Bronchus fibroblast of lung (primary cell): ENCODE measurements around a stretch of chr12.

- RAMPAGE, long total RNA = no peak
Measured at GRCh38 chr12:103943513-103944451, 13.2 kb downstream of the UQCC6 start.

DNA sequence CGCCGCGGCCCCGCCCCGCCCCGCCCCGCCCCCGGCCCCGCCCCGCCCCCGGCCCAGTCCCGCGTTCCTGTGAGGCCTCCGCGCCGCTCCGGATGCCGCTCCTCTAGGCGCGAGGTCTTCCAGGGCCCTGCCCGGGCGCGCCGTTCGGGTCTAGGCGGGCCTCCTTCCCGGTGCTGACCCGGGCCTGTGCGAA is 207 bp upstream of the NFYB start:
- RAMPAGE, long total RNA = no peak

GRCh38 chr12:104494243-104494825 is 37.6 kb downstream of the CHST11 start:
- RAMPAGE, long total RNA = no peak

DNA sequence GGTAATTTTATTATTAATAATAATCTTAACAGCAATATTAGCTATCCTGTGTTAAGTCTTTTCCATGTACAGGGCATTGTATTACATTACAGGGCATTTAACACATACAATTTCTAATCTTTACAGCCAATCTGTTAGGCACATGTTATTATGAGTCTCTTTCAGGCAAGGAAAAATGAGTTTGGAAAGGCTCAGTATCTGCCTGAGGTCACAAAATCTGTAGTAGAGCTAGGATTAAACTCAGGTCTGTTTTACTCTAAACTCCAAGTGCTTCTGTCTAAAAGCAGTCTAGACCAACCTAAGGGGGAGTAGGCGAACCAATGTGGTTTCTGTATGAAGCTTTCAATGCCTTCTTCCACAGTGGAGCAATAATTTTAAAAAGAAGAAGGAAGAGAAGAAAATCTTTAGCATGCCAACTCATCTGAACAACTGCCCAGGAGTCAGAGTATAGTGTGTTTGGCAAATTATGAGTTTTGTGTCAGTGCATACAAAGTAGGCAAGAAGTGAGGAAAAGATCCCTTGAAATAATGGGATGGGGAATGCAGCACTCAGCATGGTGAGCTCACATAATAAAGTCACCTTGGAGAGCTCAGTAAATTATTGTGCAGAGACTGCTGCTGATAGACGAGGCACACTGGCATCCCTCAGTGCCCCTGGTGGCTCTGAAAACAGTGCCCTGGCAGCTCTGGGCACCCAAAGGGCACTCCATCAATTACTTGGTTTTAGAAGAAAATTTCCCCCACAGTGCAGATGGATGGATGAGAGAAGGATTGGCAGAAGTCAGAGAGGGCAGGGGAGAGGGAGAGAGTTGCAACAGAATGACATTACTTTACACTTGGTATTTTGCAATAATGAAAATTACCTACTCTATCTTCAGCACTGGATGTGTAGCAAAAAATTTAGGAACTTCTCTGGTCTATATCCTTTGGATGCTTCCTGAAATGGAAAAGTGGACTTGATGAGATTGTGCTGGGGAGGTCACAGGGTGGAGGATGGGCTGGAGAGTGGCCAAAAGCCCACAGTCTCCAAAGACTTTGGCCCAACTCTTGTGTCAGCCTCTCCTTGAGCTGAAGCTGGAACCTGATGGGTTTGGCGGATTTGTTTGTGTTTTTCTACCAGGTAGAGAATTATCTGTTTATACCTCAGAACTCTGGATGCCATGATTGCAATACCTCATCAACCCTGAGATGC is 192.9 kb downstream of the CHST11 start:
- RAMPAGE, long total RNA = no peak

DNA sequence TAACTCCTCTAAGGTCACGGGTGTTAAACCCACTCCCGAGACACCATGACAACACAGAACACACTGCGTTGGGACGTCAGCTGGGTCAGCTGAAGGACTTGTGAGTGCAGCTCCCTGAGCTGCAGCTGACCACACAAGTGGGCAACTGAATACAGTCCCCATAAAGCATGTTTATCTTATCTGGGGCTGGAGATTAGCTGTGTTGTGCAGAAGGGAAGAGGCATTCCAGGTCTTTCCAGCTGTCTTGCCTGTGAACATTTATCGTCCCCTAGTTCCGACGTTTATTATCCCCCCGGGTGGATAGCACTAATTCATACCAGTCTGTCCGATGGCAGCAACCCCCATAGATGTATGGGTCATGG is 211.6 kb downstream of the CHST11 start:
- RAMPAGE, long total RNA = no peak

DNA sequence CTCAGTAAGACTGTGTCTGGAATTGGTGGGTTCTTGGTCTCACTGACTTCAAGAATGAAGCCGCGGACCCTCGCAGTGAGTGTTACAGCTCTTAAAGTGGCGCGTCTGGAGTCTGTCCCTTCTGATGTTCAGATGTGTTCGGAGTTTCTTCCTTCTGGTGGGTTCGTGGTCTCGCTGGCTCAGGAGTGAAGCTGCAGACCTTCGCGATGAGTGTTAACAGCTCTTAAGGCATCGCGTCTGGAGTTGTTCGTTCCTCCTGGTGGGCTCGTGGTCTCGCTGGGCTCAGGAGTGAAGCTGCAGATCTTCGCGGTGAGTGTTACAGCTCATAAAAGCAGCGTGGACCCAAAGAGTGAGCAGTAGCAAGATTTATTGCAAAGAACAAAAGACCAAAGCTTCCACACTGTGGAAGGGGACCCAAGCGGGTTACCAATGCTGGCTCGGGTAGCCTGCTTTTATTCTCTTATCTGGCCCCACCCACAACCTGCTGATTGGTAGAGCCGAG is 53.5 kb downstream of the SLC41A2 start:
- RAMPAGE, long total RNA = no peak

DNA sequence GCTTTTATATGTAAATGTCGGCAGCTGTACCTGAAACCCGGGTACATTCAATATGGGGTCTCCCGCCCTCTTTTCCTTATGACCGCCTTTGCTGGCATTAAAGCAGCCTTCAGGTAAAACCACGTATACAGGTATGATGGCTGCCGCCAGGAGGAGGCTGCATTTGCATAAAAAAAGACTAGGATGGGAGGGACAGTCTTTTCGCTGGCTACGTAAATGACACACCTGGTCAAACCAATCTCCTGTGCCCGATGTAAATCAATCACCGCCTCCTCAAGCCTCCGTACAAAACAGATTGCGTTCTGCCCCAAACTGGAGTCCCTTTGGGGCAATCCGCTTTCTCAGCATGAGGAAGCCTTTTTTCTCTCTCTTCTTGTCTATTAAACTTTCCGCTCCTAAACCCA is 8.1 kb upstream of the ALDH1L2 start:
- RAMPAGE, long total RNA = no peak

DNA sequence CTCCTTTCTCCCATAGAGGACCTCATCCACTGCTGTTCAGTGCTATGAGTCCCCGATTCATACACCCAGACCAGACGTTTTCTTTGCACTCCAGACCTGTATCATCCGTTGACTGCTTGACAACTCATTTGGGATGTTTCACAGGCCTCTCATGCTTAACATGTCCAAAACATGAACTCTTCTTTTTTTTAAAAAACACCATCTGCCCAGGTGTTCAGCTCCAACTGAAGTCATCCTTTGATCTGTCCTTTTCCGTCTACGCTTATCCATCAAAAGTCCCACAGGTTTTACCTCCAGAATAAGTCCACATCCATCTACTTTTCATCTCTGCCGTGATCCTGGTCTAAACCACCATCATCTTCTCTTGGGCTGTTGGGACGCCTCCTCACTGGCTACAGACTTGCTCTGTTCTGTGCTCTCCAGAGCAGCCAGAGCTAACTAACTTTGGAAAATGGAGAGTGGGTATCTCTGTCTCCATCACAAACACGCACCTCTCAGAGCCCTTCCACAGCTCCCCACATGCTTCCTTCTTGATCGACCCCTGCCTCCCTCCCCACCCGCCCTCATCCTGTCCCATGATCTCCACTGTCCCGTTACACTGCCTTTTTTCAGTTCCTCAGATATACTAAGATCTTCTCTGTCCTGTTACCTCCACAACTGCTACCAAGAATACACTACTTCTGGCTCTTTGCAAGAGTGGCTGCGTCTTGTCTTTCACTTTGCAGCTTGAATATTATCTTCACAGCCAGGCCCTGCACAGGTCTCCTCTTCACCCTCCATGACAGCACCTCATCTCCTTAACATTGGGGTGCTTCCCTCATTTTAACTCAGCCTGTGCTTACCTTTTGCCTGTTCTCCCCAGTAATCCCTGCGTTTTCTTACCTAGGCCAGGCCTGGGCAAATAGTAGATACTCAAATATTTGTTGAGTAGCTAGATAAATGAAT is 43.8 kb downstream of the APPL2 start:
- RAMPAGE, long total RNA = no peak

GRCh38 chr12:105226102-105226723 is 9.8 kb downstream of the APPL2 start:
- RAMPAGE, long total RNA = no peak

GRCh38 chr12:105485190-105485697 is 154.8 kb downstream of the C12orf75 start:
- RAMPAGE, long total RNA = no peak

DNA sequence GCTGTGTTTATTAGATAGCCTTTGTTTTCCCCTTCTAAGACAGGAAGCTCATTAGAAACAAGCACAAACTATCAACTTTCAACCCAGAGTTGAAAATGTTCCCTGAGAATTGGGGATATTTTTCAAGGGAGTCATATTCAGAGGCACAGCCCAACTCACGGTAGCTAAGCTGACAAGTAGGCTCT is 155.1 kb downstream of the C12orf75 start:
- RAMPAGE, long total RNA = no peak

DNA sequence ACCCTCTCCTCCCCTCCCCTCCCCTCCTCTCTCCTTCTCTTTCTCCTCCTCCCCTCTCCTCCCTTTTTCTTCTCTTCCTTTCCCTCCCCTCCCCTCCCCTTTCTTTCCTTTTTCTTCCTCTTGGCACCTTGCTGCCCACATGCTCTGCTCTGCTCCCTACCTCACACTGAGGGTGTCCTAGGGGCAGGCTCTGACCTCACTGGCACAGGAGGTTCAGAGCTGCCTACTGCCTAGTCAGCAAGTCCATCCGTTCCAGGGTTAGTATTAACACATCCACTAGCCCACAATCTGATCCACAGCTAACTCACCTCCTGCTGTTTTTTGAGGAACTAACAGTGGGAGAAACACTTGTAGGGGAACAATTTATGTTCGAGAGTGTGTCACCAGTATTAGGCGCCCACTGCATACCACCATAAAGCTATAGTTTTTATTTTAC is 100.9 kb downstream of the NUAK1 start:
- RAMPAGE, long total RNA = no peak

DNA sequence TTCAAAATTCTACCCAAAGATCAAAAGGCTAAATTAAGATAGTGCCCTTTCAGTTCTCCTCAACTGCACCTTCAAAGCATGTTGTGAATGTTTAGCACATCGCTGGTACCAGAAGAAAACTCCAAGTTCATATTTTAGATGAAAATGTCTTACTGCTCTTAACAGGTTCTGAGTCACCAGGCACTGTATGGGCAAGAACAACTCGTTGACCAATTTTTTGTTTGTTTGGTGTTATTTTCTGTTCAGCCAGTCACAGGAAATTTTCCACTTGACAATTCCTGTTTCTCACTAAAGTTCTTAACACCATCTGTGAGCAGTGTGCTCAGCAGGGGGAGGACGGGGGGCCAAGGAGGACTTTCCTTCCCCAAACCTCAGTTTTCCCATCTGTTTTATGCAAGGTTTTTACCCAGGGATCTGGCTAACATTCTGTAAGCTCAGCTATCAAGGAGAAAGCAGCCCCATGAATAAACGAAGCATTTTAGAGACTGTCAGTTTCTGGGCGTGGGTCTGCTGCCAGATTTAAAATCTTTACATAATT is 3.0 kb downstream of the NUAK1 start:
- RAMPAGE, long total RNA = no peak

GRCh38 chr12:106304636-106305187 is 2.2 kb downstream of the TCP11L2 start:
- RAMPAGE, long total RNA = no peak

GRCh38 chr12:106985117-106985804 is 1.7 kb downstream of the MTERF2 start:
- RAMPAGE, long total RNA = no peak

- RAMPAGE, long total RNA = no peak
Measured at GRCh38 chr12:107078567-107079029, 14.8 kb downstream of the CRY1 start.

DNA sequence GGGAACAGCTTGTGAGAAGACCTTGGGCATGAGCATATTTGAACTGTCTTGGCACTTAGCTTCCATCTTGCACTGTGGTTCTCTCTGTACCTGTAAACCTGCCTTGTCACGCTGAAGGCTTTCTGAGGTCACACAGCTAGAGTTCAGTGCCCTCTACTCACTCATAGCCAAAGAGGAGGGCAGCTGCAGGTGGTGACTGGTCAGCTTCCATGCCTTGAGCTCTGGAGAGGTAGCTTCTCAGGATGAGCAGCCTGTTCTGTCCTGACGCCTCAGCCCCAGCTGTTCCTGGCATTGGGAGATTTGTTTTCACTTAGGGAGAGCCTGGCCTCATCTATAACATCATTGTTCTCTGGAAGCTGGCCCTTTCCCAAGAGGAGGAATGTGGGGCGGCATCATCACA is 30.7 kb downstream of the ABTB3 start:
- RAMPAGE, long total RNA = no peak

DNA sequence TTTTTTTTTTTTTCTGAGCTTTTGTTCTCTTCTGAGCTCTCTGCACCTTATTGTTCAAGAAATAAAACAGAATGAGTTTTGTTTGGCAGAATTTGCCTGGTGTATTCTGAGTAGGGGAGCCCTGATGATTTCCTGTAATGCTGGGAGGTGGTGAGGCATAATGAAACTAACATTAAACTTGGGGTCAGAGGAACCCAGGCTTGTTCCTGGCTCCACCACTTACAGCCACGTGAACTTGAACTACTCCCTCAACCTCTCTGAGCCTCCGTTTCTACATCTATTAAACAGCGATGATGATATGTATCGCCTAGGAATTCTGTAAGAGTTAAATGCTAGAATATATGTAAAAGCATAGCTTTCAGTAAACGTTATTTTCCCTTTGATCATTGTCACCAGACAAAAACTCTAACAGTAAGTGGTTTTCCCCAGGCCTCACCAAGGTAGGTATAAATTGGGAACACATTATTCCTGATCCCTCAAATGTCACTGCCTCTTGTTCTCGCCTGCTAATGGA is 51.5 kb downstream of the ABTB3 start:
- RAMPAGE, long total RNA = no peak

GRCh38 chr12:107396817-107397493 is 78.7 kb downstream of the ABTB3 start:
- RAMPAGE, long total RNA = no peak

DNA sequence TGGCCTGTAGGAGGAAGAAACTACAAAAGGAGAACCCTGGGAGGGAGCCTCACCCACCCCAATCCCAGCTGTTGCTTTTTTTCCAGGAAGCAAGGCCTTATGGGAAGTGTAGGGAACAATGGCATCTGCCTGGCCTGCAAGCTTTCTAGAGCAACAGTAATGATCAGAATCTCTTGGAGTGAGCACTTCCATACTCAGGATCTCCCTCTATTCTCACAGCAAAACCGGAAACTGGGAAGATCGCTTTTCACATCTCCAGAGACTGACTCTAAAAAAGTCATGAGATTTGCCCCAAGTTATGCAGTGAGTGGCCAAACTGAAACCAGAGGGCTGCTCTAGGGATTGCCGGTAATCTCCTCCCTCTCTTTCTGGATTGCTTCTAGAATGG is 125.3 kb upstream of the PWP1 start:
- RAMPAGE, long total RNA = no peak